ENCODE measurements around a stretch of chr7.

- PRO-cap: no peak
These were observed 81.7 kb upstream of the GTF2IRD1 start for GRCh38 chr7:74371830-74372609.

- PRO-cap: no peak
These were observed 816 bp upstream of the GTF2IRD1 start for GRCh38 chr7:74452916-74453264.

- PRO-cap: no peak
These were observed 100.5 kb downstream of the GTF2IRD1 start for GRCh38 chr7:74554271-74554623.

DNA sequence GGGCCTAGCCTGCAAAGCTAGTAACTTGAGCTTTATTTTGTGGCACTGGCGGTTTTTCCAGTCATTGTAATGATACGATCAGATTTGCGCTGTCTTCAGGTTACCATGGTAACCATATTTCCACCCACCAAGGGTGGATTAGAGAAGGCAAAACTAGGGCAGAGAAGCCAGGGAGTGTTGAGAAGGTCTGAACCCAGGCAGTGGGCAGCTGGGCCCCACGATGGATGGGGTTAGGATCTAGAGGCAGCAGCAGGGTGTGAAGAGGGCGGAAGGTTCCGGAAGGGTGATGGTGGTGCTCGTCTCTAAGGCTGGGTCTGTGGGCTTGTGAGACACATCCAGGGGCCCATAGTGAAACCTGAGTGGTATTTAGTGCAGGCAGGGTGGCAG is 88.0 kb upstream of the GTF2I start:
- PRO-cap: no peak

- PRO-cap: no peak
These were observed 82.2 kb upstream of the GTF2I start for GRCh38 chr7:74575254-74575746.

DNA sequence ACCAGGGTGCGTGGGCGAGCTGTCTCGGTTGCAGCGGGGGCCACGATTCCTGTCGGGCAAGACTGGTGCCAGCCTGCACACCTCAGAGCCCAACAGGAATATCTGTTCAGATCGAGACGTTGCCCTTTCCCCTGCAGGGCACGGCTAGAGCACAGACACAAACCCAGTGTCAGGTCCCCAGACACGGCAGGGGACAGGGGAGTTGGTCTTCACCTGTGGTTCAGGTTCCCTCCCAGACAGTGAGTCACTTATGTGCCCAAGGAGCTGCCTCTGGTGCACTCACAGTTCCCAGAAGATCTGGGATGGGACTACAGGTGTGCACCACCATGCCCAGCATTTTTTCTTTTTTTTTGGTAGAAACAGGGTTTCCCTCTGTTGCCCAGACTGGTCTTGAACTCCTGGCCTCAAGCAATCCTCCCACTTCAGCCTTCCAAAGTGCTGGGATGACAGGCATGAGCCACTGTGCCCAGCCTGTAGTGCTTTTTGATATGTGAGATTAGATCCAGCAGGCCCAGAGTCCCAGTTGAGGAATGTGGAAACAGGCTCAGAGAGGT is 75.4 kb upstream of the GTF2I start:
- PRO-cap: no peak

GRCh38 chr7:74658767-74659058 is 1.2 kb downstream of the GTF2I start:
- PRO-cap: no peak

DNA sequence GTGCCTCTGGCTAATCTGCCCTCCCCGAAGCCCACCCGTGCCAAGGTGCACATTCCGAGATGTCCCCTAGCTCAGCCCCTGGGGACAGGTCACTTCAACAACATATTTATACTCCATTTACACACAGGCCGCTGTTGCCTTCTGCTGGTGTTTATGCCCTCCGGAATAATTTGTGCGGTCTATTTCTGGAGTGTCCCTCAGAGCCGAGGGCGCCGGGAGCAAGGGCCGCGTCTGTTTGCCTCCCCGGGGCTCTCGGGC is 39.3 kb downstream of the CASTOR2 start:
- PRO-cap: no peak

GRCh38 chr7:75055432-75056389 is 17.9 kb downstream of the RCC1L start:
- PRO-cap: no peak

DNA sequence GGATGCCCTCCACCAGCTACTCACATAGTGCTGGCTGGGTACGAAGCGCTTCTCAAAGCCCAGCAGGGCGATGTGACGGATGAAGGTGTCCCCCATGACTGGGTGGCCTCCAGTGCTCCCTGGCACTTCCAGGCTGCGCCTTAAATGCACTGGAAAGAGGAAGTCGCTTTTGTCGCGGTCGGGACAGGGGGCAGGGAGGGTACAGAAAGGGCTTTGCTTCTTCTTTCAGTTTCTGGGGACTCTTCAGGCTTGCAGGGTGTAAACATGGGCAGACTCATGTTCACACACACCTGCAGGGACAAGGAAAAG is 79.4 kb downstream of the GTF2IRD2B start:
- PRO-cap: no peak

DNA sequence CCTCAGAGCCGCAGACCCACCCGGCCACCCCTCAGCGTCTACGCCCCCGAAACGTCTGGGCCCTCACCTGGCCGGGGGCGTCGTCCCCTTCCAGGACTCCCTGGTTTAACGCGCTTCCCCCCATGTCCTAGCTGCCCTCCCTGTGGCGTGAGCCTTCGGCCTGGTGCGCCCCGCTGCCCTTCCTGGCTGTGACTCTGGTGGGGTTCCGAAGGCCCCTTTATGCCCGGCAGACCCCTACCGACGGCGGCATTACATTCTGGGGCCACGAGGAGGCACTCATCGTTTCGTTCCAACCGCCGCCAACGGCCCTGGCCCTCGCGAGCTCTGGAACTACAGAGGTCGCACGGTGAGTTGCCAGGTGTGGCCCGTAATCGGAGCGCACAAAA is 278 bp upstream of the TRIM73 start:
- PRO-cap: no peak

DNA sequence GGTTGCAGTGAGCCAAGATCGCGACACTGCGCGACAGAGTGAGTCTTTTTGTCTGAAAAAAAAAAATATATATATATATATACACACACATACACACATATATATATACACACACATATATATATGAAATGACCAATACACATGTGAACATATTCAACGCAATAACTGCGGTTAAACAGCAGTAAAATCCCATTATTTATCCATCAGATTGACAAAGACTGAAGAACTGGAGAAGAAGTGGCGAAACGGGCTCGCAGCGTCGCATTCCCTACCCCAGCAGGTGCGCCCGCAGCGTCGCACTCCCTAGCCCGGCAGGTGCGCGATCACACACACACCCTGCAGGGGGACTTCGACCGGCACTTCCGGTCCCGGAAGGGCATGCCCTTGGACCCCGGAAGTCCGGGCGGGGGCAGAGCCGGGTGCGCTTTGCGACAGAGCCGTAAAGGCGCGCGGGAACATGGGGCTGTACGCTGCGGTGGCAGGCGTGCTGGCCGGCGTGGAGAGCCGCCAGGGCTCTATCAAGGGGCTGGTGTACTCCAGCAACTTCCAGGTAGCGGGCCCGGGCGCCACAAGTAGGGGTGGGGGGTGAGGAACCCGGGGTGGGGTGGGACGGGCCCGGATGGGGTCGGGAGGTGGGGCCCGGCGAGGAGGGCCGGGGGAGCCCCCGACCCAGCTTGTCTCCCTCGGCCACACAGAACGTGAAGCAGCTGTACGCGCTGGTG is 14.6 kb downstream of the TRIM73 start:
- PRO-cap: unidirectional peak, plus-strand start at position 485 of the sequence

DNA sequence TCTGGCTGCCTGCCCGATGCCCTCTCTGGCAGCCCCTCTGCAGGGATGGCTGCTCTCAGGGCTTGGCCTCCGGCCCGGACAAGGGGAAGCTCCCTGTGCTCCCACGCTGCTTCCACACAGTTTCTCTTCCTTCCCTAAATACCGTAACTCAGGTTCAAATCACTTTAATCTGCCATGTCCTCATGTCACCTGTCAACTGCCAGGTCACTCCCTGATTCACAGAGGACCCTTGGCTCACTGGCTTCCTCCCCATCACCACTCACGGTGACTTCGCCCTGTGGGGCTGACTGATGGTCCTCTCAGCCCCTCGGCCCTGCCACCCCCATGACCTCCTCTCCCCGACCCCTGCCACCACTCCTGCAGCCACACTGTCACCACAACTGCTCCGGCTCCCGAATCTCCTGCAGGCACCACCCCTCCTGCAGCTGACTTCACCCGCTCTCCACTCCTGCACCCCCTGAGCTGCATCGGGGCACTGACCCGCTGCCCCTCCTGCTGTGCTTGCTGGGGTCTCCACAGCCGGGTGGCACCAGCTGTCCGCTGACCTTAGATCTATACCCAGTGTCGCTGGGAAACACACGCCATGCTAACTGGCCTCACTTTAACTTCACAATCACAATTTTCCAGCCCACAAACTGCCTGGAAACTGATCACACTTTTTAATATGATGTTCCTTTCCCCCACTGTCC is 24.6 kb downstream of the TRIM73 start:
- PRO-cap: no peak

- PRO-cap: no peak
These were observed 45.1 kb downstream of the TRIM73 start for GRCh38 chr7:75440486-75440884.

- PRO-cap: no peak
These were observed 67.6 kb downstream of the SPDYE5 start for GRCh38 chr7:75559577-75560306.

- PRO-cap: bidirectional peak, plus-strand start at chr7:75640071, minus-strand start at chr7:75640035
These were observed 98.9 kb downstream of the HIP1 start for GRCh38 chr7:75639711-75640319.

GRCh38 chr7:75795785-75796353 is 17.7 kb downstream of the CCL24 start:
- PRO-cap: no peak

DNA sequence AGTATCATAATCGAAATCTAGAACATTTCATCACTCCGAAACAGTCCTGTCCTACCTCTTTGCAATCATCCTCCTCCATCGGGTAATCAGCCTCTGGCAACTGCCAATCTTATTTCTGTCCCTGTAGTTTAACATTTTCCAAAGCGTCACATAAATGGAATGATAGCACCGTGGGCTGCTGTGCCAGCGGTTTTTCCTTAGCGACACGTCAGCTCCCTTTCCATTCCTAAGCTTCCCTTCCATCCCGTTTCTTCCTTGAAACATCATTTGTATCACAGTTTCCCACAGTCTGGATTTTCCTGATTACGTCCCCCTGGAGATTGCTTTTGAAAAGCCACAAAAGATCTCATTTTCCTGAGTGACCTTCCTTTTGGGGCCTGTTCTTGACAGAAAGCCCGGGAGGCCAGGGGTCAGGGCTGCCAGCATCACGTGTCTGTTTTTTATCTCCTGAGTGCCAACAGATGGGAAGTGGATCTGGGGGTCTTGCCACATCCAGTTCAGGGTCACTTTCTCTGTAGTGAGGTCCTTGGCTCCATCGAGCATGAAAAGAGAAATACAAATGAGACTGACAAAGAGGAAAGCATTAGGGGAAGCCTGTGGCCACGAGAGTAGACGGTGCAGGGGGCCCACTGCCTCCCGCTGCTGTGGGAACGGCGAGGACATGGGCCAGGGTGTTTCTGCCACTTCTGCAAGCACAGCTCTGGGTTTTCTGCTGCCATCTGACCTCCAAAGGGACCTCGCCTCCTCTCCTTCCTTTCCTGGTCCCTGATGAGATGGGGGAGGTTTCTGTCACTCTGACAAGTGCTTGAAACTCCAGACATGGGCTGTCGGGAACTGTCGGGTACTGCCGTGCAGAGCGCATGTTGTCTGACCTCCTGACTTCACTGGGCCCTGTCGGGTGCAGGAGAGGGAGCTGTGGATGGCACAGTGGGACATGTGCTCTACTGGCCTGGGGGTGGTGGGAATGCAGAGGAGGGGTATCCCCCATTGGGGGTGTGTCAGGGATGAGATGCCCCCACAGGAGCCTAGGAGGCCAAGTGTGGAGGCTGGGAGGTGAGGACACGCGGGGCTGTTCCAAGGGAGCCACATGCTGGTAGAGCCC is 31.4 kb downstream of the TMEM120A start:
- PRO-cap: no peak

DNA sequence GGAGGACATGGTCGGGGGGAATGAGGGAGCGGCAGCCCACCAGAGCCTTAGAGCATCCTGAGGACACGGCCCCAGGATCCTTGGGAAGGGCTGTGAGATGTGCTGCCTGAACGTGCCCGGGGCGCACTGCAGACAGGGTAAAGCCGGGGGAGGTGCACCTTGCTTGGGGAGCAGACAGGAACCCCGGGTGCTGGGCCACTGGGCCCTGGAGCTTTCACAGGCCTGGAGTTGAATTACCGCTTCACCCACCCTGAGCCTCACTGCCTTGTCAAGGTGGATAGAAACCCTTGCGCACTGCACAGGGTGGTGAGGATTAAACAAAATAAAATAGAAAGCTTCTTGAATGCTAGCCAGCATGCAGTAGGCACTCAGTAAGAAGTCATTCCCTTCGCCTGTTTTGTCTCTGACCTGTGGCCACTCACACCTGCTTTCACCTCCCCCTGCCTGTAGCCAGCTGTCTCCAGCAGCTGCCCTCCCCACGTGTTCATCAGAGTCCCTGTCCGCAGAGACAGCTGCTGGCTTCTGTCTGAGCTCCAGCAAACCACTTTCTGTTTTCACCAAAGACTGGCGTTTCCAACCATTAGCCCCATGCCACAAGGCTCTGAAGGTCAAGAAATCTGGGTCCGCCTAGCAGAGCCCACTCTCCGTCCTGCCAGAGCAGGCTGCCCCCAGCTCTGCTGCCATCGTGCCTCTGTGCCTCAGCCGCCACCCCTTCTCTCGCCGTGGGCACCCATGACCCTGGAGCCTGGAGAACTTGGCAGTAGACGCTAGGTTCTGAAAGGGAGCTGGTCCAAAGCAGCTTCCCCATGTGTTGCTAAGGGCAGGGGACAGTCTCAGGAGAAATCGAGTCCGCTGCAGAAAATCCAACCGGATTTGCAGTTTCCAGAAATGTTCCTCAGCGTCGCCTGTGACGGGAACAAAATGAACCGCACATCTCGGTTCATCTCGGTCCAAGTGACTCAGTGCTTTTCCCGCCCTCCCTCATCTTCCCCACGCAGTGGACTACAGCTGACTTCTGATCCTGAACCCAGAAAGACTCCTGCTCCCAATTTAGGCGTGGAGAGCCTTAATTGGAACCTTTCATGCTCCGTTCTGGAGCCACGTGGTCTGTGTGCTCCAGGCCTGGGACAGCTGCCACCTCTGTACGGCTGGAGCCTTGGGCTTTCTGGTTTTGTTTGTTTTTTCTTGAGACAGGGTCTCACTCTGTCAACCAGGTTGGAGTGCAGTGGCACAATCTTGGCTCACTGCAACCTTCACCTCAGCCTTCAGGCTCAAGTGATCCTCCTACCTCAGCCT is 28.1 kb downstream of the TMEM120A start:
- PRO-cap: unidirectional peak, plus-strand start at position 580 of the sequence

DNA sequence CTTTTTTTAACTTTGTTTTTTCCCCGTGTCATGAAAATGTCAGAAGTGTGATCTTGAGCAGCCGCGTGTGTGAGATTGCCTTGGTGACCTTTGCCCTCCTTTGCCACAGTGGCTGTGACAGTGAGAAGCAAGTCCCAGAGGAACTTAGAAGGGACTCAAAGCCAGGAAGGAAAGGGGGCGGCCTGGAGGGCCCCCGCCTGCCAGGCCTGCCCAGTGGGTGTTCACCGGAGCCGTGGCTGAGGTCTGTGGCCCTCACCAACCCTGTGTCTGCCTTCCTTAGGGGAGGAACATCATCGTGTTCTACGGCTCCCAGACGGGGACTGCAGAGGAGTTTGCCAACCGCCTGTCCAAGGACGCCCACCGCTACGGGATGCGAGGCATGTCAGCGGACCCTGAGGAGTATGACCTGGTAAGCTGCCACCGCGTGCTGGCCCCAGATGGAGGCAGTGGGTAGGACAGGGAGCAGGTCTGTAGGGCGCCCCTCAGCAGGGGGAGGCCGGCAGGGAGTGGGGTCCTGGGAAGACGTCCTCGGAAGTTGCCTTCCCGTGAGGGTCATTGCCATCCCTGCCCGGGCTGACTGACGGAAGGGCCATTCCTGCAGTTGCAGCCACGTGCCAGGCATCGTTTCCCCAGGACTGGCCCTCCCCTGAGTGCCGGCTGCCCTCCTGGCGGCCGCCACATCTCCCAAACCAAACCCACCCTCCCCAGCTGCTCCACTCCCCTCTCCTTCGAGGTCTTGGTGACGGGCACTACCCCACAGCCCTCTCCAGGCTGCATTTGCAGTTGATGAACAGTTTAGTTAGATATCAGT is 15.0 kb downstream of the TMEM120A start:
- PRO-cap: no peak

Measured in neuron (in vitro differentiated cells).